Renal cortical epithelial cell (primary cell): ENCODE measurements around the genes IFT46, TREH and CENATAC.

- RRBS: no CpG with 5 or more reads among the region's 3 CpGs
Measured at GRCh38 chr11:118398644-118399355, 2.6 kb upstream of the ATP5MG start.

DNA sequence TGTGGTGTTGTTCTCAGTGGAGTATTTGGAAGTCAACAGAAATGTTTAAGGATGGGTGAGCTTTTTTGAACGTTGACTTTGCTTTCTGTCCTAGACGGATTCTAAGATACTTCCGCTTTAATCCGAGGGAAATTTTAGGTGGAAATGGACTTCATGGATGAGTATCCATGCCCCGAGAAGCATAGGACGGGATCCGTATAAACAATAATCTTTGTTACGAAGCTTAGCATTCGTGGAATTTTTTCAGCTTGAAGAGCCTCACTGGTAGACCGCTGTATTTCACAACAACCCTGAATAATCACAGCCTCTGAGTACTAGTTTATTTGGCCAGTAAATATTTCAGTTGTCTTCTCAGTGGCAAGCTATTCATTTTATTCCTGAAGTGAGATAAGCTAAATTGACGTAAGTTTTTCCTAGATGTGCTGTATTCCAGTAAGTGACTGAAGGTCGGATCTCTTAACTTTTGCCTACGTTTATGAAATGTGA, 756 bp downstream of the ATP5MG start:
- RRBS: no CpG with 5 or more reads among the region's 13 CpGs

DNA sequence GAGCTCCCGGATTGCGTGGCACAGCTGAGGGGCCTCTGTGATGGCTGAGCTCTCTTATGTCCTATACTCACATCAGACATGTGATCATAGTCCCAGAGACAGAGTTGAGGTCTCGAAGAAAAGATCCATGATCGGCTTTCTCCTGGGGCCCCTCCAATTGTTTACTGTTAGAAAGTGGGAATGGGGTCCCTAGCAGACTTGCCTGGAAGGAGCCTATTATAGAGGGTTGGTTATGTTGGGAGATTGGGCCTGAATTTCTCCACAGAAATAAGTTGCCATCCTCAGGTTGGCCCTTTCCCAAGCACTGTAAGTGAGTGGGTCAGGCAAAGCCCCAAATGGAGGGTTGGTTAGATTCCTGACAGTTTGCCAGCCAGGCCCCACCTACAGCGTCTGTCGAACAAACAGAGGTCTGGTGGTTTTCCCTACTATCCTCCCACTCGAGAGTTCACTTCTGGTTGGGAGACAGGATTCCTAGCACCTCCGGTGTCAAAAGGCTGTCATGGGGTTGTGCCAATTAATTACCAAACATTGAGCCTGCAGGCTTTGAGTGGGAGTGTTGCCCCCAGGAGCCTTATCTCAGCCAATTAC, 4.9 kb upstream of the TTC36 start:
- RRBS: no CpG with 5 or more reads among the region's 8 CpGs

GRCh38 chr11:118524867-118526073, 2.0 kb upstream of the TTC36 start:
- RRBS: 90% methylated on average over 4 of the region's 16 CpGs

- RRBS: no CpG with 5 or more reads among the region's 2 CpGs
Measured at GRCh38 chr11:118561373-118561645, 4.4 kb downstream of the IFT46 start.

- RRBS: no CpG with 5 or more reads among the region's 21 CpGs
Measured at GRCh38 chr11:118565824-118566335, at the start of gene IFT46. IFT46 (minus strand) TSS chr11:118565931.

GRCh38 chr11:118605362-118605917, 2.0 kb upstream of the PHLDB1 start:
- RRBS: no CpG with 5 or more reads among the region's 8 CpGs

GRCh38 chr11:118630919-118631703, 23.7 kb downstream of the PHLDB1 start:
- RRBS: 99% methylated on average over 3 of the region's 13 CpGs

GRCh38 chr11:118679471-118680012, at the start of gene TREH:
TREH (minus strand) TSS chr11:118679650.
- RRBS: no CpG with 5 or more reads among the region's 6 CpGs

DNA sequence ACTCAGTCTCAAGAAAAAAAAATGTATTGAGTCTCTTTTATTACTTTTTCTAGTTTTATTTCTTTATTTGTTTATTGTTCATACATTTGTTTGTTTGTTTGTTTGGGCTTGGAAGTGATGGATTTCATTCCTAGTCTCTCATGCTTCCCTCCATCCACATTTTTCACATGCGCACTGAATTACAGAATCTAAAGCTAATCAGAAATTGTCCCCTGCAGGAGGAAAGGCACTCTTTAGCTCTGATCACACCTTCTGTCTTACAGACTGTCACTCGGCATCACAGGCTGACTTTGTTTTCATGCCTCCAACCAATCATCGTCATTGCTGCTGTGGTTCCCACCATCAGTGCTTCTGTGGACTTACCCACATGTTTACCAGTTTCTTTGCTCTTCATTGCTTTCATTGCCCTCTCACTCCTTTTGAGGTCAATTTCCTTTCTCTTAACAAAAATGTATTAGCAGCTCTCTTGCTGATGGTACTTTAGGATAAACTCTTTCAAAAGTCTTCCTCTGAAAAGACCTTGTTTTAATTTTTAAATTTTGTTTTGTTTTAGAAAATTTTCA, 20.0 kb upstream of the TREH start:
- RRBS: no CpG with 5 or more reads among the region's 3 CpGs

DNA sequence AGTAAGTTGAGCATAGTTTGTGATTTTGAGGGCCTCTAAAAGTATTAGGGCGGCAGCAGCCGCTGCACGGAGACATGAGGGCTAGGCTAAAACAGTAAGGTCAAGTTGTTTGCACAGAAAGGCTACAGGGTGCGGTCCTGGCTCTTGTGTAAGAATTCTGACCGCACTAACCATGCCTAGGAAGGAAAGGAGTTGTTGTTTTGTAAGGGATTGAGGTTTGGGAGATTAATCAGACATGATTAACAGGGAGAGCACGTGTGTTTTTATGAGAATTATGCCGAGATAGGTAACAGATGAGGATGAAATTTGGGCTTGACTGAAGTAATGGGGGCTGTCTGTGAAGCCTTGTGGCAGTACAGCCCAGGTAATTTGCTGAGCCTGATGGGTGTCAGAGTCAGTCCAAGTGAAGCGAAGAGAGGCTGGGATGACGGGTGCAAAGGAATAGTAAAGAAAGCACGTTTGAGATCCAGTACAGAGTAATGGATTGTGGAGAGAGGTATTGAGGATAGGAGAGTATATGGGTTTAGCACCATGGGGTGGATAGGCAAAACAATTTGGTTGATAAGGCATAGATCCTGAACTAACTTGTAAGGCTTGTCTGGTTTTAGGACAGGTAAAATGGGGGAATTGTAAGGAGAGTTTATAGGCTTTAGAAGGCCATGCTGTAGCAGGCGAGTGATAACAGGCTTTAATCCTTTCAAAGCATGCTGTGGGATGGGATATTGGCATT, 39.7 kb upstream of the TREH start:
- RRBS: no CpG with 5 or more reads among the region's 11 CpGs

- RRBS: no CpG with 5 or more reads among the region's 19 CpGs
Measured at GRCh38 chr11:118720123-118720791, 40.8 kb upstream of the TREH start.

GRCh38 chr11:118790377-118790804, 573 bp downstream of the DDX6 start:
- RRBS: no CpG with 5 or more reads among the region's 23 CpGs

DNA sequence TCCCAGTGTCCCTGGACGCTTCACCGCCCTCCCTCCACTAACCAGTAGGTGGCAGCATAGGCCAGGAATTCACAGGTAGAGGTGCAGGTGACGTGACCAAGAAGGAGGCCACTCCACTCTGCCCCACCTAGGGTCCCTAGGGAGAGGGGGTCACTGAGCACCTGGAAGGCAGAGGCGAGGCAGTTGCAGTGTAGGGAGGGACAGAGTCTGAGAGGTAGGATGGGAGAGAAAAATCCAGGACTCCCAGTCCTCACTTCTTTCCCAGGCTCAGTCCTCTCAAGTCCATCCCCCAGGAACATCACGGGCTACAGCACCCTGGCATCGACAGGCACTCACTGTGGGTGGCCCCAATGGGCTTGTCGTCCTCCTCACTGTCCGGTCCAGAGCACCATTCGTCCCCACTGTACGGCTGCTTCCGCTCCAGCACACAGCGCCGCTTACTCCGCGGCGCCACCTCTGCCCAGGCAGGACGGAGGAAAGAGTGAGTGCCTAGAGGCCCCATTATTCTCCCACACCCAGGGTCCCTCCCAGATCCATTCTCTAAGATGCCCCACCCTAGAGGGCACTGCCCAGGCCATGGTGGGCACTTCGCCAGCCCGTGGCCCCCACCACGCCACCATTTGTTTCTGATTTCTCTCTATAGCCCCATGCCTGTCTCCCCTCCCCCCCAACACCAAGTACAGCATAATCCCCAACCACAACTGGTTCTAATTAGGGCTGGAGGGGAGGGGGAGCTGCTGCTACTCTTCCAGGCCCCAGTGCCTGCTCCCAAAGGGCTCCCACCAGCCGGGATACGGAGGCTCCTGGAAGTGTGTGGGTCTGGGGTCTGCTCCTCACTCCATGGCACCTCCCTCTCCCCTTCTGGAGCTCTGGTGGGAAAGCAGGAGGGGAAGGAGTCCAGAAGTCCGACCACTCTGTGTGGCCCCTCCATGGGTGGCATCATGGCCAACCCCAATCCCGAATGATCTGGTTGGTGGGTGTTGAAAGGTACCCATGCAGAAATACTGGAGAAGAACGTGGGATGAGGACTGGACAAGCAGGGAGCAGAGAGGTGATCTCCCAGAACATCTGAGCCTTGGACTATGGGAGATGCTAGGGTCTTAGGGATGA, 18.2 kb downstream of the BCL9L start:
- RRBS: no CpG with 5 or more reads among the region's 25 CpGs

- RRBS: no CpG with 5 or more reads among the region's 45 CpGs
Measured at GRCh38 chr11:118927752-118929027, 2.5 kb upstream of the BCL9L start.

DNA sequence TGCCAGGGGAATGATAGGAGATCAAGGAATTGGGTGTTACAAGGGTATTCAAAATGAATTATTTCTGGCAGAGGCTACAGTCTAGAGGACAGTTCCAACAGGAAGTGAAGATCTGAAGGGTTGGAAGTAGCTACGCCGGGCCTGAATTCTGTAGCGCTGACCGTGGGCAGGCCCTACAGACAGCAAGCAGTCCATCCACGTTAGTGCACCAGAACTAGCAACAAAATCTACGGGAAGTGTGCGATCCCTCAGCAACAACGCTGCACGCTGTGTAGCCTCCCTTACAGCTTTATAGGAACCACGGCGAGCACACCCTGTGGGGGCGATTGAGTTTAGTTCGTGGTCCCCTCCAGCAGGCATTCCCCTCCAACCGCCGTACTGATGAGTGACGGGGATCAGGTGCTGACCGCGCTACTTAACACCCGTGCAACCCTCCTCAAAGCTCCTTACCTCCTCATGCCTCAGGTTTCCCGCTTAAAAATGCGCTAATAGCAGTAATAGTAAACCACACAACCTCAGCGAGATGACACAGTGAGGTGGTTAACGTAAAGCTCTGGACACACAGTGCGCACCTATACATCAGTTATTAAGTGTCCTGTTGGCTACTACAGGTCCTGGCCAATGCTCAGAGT, 544 bp upstream of the CENATAC start:
- RRBS: no CpG with 5 or more reads among the region's 24 CpGs

DNA sequence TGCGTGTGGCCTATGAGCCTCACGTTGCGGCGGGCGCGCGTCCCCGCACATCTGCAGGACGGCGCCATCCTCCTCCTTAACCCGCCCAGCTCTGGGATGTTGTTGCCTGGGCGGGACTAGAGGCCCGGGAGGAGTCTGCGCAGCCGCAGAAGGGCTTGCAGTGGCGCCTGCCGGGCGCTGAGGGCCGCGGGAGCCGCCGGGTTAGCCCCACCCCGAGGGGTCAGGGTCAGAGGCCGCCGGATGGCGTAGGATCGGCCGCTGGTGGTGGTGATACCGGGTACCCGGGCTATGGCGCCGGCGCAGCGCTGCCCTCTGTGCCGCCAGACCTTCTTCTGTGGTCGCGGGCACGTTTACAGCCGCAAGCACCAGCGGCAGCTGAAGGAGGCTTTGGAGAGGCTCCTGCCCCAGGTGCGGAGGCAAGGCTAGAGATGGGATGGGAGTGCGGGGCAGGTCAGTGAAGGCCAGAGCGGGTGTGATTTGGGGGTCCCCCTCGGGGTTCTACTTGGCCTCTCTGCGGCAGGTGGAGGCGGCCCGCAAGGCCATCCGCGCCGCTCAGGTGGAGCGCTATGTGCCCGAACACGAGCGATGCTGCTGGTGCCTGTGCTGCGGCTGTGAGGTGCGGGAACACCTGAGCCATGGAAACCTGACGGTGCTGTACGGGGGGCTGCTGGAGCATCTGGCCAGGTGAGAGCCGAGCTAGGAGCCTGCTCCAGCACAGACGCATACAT, at the start of gene CENATAC:
TSS of gene CENATAC (plus strand) at position 229 of the 728 bp plus-strand sequence.
- RRBS: 1% methylated on average over 9 of the region's 60 CpGs

DNA sequence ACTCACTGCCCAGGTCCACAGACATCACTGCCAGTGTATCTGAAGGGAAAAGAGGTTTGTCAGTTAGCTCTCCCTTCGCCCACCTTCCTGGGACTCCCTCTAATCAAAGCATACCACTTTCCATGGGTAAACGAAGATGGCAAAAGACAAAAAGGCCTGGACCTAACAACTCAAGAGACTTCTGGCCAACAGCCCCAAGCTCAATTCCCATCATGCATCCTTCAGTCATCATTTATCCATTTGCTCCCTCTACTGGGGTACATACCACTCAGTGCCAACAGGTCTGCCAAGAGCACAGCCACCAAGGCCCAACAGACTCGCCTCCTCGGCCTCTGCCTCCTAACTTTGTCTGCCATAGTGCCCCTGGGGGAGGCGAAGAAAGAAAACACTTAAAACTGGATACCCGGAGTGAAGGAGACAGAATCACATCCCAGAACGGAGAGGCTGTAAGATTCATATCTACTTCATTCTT, 1.2 kb downstream of the HYOU1 start:
- RRBS: no CpG with 5 or more reads among the region's 7 CpGs

DNA sequence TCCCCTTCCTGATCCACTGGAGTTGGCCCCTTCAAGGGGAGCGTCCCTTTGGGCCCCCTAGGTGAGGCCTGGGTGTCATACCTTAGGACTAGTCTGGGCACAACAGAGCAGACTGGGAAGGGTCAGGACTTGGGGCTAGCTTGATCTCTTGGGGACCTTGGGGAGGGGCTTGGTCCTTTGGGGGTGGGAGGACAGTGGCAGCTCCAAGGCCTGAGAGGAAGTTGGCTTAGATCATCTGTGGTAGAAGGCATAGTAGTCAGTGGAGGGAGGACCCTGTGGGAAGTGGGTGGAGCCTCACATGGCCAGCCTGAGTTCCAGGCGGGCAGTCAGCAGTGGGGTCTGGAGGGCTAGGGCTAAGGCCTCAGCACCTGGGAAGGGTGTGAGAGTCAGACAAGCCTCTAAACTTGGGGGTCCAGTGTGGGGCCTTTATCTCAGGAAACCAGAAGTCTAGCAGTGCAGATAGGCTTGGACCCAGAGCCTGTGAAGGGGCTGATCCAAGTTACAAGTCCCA, 3.9 kb downstream of the NLRX1 start:
- RRBS: no CpG with 5 or more reads among the region's 2 CpGs

DNA sequence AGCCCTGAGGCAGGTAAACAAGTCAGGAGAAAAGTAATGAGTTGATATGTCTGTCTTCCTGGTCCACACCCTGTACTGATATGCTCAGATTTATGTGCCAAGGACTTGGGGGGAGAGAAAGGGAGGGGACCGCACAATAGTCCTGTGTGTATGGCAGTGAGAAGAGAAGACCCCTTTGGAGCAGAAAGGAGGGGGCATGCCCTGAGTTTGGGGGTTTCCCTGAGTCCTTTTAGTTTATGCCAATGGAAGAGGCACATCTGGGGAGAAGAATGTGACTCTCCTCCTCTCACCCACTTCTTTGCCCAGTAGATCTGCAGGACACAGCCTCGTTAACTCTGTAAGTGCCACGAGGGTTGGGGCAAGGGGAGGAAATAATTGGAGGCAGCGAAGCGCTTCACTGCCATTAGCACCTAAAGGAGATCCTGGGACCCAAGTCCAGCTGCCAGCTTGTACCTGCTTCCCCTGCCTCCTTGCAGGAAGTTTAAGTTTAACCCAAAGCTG, 391 bp downstream of the NHERF4 start:
- RRBS: no CpG with 5 or more reads among the region's 5 CpGs